ENCODE measurements around the genes VSX2 and NPC2.

- RRBS = no CpG with 5 or more reads among the region's 9 CpGs
These were observed 6.9 kb downstream of the MIDEAS start for GRCh38 chr14:73752981-73753884.

GRCh38 chr14:73783927-73784337, 23.8 kb upstream of the MIDEAS start:
- RRBS = no CpG with 5 or more reads among the region's 6 CpGs

DNA sequence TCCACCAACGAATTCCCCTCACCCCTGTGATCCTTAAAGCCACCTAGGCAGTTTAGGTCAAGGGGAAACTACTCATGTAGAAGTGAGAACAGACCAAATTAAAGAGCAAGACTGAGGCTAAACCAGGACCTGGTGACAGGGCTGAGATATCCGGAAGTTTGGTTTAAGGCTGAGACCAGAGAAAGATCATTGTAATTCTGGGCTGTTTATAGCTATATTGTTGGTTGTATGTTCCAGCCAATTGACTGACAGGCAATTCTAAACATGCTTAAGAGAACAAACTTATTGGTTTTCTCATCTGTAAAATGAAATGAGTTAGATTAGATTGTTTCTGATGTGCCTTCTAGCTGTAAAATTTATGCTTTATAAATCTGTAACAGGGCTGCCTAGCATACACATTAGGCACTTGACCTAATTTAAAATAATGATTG, 37.5 kb upstream of the MIDEAS start:
- RRBS = no CpG with 5 or more reads among the region's 2 CpGs

DNA sequence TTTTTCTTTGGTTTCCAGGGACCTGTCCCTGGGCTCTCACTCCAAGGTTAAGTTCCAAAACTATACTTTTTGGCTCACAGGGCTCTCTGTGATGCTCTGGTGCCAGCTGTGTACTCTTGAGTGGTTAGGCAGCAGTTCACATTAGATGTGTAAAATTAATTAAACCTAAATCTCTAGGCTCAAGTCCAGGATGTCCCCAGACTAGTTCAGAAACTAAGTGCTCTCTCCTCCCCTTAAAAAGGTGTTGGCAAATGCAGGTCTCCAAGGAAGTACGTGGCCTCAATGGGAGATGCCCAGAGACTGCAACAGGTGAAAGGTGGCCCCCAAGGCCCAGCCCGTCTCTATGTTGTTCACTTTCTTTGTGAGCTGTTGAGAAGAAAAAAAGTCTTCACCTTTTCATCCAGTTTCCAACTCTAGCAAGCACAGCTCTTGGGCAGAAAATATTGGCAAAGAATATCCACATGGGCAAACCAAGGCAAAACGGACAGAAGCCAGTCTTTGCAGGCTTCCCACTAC, 16.6 kb downstream of the COQ6 start:
- RRBS = no CpG with 5 or more reads among the region's 3 CpGs

- RRBS = no CpG with 5 or more reads among the region's 7 CpGs
These were observed 21.1 kb downstream of the ENTPD5 start for GRCh38 chr14:73997915-73998425.

- RRBS = 55% methylated on average over 6 of the region's 16 CpGs
These were observed at the start of gene VSX2 for GRCh38 chr14:74239168-74239535. Gene VSX2, plus strand, starts transcription at chr14:74239449.

DNA sequence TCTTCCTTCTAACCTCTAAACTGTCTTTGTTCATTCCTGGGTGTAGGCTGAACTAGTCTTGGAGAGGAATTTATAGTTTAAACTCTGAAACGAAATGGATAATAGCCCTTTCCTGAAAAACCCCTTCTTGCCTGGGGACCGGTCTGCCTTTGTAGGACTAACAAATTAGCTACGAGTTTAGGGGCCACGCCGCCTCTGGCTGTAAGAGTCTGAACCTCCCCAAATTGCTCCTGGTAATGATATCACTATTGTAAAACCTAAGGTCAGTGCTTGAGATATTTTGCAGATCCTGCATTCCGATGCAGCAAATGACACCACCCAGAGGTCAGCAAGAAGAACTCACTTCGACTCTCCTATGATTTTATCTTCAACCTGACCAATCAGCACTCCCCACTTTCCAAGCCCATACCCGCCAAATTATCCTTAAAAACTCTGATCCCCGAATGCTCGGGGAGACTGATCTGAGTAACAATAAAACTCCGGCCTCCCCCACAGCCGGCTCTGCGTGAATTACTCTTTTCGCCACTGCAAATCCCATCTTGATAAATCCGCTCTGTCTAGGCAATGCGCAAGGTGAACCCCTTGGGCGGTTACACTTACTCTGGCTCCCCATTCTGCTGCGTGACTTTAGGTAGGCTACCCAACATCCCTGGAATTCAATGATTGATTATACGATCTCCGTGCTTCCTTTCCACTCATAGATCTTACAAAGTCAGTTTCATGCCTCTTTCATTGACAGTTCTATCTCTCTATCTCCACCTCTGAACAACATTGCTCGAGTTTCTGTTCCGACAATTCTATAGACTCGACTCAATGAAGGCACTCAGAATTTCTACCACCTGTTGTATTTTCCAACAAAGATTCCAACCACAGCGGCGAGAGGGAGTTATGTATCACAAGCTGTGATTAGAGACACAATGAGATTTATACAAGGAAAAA, 1.1 kb downstream of the NPC2 start:
- RRBS = no CpG with 5 or more reads among the region's 25 CpGs

GRCh38 chr14:74492687-74493904, at the start of gene NPC2:
Gene NPC2, minus strand, starts transcription at chr14:74493305.
- RRBS = 2% methylated on average over 27 of the region's 79 CpGs

DNA sequence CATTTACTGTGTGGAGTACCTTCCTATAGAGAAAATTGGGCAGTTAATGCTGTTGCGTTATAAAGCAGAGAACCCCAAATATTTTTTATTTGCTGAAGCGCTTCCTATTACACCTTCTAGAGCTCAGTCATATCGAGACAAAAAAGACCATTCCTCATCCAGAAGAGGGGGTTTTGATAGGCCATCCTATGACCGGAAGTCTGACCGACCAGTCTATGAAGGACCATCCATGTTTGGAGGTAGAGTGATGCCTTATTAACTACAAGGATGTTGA, 48.3 kb downstream of the YLPM1 start:
- RRBS = no CpG with 5 or more reads among the region's 5 CpGs

DNA sequence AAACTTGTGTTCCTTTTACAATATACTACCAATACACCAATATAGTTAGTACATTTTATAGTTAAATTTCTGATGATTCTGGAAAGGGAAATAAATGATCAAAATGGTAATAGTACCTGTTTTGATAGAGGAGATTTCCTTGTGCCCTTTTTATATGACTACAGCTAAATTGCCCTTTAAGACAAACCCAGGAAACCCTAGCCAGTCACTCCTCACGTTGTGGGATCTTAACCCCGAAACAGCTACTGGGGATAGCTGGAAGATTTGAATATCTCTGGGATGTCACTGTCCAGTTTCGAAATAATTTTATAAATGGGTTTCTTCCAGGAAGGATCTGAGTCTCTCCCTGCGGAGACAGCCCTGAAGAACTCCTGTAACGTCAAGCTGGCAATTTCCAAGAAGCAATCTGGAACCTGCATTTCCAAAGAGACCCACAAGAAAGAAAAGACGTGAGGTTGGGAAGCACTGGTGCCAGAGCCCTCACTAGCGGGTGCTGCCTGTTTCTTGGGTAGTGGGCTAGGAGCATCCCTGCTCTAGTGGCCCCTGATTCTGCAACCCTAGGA, 21.0 kb downstream of the PROX2 start:
- RRBS = no CpG with 5 or more reads among the region's 7 CpGs

- RRBS = no CpG with 5 or more reads among the region's 4 CpGs
These were observed 9.3 kb downstream of the DLST start for GRCh38 chr14:74890847-74891588.

DNA sequence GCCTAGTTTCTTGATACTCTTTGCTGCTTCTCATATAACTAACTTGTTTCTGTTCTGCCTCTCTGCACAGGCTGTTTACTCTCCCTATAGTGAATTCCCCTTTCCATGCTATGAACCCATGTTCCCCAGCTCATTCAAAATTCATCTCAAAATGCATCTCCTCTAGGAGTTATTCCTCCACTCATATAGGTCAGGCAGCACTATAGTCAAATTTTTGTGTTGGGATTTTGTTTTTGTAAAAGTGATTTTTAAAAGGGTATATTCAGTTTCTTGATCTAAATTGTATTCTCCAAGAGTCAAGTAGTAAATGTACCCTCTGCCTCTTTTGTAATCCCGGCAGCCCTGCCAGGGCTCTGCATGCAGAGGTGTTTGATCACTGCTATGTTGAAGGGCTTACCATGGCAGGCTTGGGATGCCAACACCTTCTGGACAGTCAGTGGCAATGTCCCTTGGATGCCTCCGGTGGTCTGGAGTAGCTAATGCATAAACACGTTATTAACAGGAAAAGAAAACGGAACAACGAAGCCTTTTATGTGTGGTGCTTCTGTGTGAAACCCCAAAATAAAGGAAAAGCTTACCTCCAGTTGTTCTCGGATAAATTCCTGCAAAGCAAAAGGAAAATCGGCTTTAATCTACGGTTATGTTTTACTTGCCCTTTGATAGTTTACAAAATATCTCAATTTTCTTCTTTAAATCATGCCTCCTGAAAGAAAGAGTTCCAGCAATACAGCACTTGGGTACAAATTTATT, 19.9 kb downstream of the EIF2B2 start:
- RRBS = no CpG with 5 or more reads among the region's 8 CpGs

DNA sequence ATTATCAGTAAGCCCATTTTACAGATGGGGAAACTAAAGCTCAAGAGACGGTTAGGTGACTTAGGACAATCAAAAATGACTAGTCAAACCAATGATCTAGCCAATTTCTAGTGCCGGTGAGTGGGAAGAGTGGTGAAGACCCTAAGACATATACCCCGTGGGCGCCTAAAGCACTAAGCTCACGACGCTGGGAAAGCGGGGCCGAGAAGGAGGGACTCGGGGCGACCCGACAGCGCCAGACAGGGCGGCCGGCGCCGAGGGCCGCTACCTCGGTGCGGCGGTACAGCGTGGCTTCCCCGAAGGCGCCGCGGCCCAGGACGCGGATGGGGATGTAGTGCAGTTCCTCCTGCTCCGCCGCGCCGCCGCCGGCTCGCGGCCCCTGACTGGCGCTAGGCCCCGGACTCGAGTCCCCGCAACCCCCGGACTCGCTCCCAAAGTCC, 393 bp downstream of the NEK9 start:
- RRBS = no CpG with 5 or more reads among the region's 41 CpGs

DNA sequence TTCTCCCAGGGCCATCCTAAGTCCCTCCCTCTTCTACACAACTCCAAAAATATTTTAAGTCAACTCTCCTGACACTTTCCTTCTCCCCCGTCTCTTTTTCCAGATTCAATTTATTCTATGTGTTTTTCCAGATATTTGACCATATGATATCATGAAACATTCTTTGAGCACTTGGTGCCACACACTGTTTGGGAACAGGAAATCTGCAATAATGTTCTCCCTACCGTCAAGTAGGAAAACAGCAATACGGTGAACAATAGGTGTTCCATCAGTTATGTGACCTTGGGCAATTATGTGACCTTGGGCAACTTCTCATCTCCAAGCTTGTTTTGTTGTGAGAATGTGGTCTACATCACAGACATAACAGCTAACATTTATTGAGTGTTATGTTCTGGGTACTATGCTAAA, 981 bp upstream of the NEK9 start:
- RRBS = no CpG with 5 or more reads among the region's 3 CpGs

- RRBS = no CpG with 5 or more reads among the region's 8 CpGs
These were observed 12.2 kb upstream of the TMED10 start for GRCh38 chr14:75188336-75189287.

- RRBS = no CpG with 5 or more reads among the region's 6 CpGs
These were observed 39.5 kb upstream of the FOS start for GRCh38 chr14:75238964-75239658.

DNA sequence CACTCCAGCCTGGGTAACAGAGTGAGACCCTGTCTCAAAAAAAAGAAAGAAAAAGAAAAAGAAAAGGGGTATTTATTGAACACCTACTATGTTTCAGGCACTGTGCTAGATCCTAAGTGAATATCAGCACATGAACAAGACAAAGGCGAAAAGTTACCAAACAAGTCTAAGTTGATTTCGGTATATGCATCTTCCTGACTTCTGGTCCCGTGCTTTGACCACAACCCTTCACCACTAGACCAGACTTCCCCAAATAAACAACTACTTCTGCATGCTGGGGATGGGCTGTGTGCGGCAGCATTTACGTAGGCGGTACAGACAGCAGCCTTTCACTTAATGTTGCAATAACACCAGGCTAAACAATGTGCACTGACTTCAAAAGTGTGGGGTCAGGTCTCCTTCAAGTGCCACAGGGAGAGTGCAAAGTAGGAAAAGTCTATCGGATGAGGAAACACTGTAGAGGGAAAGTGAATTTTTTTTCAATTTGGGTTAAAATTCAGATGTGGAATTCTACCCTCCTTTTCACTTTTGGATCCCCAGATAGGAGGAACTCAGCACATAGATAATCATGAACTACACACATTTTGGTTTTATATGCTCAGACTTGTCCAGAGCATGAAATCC, 3.8 kb upstream of the FOS start:
- RRBS = no CpG with 5 or more reads among the region's 7 CpGs

DNA sequence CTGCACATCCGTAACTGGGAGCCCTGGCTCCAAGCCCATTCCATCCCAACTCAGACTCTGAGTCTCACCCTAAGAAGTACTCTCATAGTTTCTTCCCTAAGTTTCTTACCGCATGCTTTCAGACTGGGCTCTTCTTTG, 1.5 kb downstream of the FOS start:
- RRBS = no CpG with 5 or more reads among the region's 2 CpGs